Metastatic Breast Carcinoma in the Ovary (tissue), 3 donors: ENCODE measurements around the genes ZFP62 and TRIM52.

GRCh38 chr5:180085772-180086227, 14.2 kb upstream of the RNF130 start:
- PRO-cap, 3 experiments: no peak in any of the 3 experiments

DNA sequence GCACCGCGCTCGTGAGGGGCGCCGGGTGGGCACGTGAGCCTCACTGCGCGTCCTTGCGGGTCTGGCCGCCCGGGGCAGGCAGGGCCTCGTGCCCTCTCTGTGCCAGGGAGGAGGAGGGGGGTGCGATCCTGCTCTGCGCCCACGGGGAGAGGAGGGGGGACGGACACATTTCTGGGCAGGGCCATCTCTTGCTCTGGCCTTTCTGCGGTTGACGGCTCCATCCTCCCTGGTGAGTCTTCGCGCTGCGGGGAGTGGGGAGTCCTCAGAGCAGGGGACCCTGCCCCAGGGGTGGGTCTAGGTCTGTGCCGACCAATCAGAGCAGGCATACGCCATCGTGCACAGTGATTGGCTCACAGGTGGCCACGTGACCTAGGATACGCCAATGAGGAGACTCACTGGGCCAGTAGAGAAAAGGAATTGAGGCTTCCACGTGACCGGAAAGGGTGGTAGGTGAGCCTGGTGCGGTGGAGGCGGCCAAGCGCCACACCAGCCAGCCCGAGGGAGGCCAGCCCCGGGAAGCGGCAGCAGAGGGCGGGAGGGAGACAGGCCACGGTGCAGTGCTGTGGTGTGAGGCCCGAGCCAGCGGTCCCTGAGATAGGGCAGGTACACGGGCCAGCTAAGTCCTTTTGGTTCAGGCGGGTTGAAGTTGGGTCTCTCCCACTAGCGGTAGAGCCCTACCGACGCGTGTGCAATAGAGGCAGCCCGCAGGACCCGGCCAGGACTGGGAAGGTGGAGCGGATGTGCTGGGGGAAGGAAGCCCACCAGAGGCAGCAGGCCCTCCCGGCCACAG, 65.2 kb upstream of the RNF130 start:
- PRO-cap, 3 experiments: no peak in any of the 3 experiments

- PRO-cap, 3 experiments: no peak in any of the 3 experiments
Observed at GRCh38 chr5:180208184-180208632, 803 bp downstream of the RASGEF1C start.

- PRO-cap, 3 experiments: no peak in any of the 3 experiments
Observed at GRCh38 chr5:180441401-180441924, 52.7 kb upstream of the CNOT6 start.

DNA sequence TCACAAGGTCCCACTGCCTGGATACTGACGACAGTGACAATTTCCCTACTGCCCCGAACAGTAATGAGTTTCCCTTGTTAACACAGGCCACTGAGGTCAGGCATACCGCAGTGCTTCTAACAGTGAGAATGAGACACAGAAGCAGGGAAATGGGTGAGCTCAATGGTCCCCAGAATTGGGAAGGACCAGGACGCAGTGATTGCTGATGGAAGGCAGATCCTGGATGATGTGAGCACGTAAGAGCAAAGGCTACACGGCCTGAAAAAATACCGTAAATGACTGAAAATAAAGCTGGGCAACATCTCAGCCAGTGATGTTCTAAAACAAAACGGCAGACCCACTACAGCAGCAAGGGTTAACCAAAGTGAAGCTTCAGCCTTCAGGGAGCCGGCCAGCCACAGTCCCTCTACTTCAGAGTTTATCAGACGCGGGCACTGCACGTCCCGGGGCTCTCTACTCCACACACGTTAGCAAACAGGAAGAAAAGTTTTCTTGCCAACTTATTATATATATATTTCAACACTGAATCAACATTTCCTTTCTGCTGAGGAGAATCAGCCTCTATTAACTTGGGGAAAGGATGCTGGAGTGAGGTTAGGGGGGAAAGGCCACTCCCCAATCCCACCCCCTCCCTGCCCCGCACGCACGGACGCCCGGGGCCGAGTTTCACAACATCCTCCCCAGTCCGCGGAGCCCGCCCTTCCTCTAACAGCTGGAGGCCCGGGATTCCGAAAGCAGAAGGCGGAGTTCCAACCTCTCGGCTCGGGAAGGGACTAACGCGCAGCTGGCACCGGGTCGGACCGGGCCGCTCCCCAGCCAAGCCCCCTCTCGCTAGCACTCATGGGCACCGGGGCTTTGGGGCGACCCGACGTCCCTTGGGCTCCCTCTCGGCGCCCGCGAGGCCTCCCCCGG, 612 bp downstream of the MGAT1 start:
- PRO-cap, 3 experiments: peak in 3 of 3 experiments; most common plus-strand start position 683 of the sequence (in 2); most common minus-strand start position 436 of the sequence (in 1)

GRCh38 chr5:180803546-180804328, 1.1 kb upstream of the MGAT1 start:
- PRO-cap, 3 experiments: peak in 2 of 3 experiments; most common plus-strand start chr5:180803978 (in 1); most common minus-strand start chr5:180803851 (in 2)

- PRO-cap, 3 experiments: no peak in any of the 3 experiments
Observed at GRCh38 chr5:180813283-180813961, 10.8 kb upstream of the MGAT1 start.

DNA sequence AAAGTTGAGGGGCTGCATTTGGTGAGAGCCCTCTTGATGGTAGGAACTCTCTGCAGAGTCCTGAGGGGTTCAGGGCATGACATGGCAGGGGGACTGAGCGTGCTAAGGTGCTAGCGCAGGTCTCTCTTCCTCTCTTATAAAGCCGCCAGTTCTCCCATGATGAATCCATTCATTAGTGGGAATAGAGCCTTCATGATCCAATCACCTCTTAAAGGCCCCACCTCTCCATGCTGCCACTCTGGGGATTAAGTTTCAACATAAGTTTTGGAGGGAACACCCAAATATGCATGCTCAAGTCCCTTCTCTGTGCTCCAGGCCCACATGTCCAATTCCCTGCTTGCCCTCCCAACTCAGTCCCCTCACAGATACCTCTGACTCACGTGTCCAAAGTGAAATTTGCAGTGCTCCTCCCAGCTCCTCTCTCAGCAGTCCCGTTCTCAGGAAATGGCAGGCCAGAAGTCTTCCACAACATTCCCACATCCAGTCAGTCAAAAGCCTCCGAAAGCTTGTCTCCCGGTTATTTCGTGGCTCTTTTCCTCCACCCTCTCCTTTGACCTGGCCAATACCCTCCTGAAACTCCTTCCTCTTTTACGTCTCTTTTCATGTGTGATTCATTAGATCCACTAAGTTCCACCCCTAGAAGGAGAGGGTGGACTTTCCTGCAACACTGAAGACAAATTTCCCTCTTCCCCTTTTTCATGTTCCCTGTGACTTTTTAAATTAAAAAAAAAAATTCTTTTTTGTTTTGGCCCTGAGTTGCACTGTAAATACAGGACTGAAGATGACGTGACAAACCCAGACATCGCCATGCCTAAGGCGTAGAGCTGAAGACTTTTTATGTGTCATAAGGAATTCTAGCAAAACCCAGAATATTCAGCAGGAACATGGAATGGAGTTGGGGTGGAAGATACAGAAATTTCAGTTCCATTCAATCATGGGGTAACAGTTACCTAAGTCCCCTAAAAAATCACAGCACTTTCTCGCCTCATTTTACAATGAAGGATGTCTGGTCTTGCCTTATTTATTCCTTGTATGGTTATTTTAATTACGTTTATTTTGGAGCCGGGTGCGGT, 12.8 kb upstream of the MGAT1 start:
- PRO-cap, 3 experiments: peak in 3 of 3 experiments; most common plus-strand start position 798 of the sequence (in 3); most common minus-strand start position 572 of the sequence (in 3)

DNA sequence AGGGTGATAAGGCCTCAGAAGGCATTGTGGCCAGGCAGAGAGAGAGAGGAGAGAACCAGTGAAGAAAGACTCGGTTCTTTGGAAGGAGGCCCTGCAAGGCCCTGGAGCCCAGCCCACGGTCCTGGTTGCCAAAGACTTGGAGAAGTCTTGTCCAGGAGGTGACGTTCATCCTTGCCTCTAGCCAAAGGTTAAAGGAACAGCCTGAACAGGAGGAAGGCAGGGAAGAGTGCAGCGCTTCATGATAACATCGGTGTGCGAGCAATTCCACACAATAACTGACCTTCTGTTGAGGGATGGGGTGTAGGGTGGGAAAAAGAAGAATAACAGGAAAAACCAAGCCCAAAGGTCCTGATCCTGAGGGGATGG, 17.7 kb upstream of the MGAT1 start:
- PRO-cap, 3 experiments: no peak in any of the 3 experiments

DNA sequence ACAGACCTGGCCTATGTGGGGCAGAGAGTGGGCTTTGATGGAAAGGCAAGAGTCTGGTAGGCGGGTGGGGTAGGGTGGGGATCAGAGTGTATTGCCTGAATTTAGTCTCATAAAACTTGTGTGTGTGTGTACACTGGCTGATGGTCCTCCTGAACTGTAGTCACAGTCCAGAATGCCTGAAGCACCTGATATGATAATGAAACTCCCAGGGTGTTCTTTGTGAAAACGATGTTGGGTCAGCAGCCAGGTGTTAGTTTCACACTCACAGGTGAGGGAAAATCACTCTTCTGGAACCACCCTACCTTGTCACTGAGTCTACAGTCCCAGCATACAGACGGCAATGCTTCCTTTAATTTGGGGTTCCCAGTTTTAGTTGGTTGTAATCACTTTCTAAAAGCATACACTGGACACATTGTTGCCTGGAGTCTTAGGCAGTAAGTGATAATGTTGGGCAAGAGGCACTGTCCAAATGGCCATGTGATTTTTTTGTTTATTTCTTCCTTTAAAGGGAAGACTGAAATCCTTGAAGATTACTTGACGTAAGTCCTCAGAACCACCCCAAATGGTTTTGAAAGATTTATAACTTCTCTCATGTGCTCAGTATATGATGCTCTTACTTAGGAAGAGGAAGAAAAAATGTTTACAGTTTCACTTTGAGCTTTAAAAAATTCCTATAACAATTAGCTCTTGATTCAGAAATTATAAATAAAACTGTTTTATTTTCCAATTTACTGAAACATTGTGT, 18.2 kb upstream of the MGAT1 start:
- PRO-cap, 3 experiments: no peak in any of the 3 experiments

- PRO-cap, 3 experiments: no peak in any of the 3 experiments
Observed at GRCh38 chr5:180829015-180830060, 26.7 kb upstream of the MGAT1 start.

GRCh38 chr5:180861108-180861803, at the start of gene ZFP62:
ZFP62 (minus strand) TSS chr5:180861276.
- PRO-cap, 3 experiments: peak in 3 of 3 experiments; most common plus-strand start chr5:180861619 (in 3); most common minus-strand start chr5:180861454 (in 2)

GRCh38 chr5:180869576-180870189, 8.6 kb upstream of the ZFP62 start:
- PRO-cap, 3 experiments: peak in 1 of 3 experiments; most common plus-strand start chr5:180869737 (in 1); most common minus-strand start chr5:180869717 (in 1)

GRCh38 chr5:181052328-181053640, 12.7 kb downstream of the BTNL9 start:
- PRO-cap, 3 experiments: peak in 1 of 3 experiments; most common plus-strand start chr5:181053096 (in 1); most common minus-strand start chr5:181052951 (in 1)

DNA sequence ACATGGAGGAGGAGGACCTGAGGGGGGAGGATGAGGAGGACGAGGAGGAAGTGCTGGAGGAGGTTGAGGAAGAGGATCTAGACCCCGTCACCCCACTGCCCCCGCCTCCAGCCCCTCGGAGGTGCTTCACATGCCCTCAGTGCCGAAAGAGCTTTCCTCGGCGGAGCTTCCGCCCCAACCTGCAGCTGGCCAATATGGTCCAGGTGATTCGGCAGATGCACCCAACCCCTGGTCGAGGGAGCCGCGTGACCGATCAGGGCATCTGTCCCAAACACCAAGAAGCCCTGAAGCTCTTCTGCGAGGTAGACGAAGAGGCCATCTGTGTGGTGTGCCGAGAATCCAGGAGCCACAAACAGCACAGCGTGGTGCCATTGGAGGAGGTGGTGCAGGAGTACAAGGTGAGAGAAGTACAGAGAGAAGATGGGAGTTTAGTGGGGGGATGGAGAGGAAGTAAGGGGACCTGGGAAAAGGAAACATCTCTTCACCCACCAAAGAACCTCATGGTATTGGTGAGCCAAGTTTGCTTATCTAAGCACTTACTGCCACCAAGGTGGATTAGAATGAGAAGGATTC, 1.4 kb downstream of the TRIM41 start:
- PRO-cap, 3 experiments: no peak in any of the 3 experiments

- PRO-cap, 3 experiments: peak in 3 of 3 experiments; most common minus-strand start chr5:181244185 (in 2)
Observed at GRCh38 chr5:181244066-181244322, 288 bp upstream of the RACK1 start.

DNA sequence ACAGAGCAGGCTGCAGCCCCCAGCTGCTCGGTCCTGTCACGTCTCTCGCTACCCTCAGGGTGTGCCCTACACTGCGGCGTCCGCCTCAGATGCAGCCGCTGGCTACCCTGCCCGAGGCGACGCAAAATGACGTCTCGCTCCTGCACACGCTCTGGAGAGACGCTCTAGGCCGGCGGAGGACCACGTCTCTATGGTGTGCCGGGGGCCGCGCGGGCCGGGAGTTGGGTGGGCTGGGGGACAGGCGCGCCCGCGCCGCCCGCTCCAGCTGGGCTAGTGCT, at the start of gene TRIM52:
TSS of gene TRIM52 (minus strand) at position 121 of the 278 bp plus-strand sequence.
- PRO-cap, 3 experiments: peak in 3 of 3 experiments; most common plus-strand start position 191 of the sequence (in 3); most common minus-strand start position 121 of the sequence (in 2)